Epithelial cell of esophagus (primary cell): ENCODE data around the gene CELA3A.

GRCh38 chr1:21634524-21635027 lies 34.6 kb downstream of the RAP1GAP start:
- RRBS, result 17% methylated on average over 3 of the region's 11 CpGs

GRCh38 chr1:21641826-21642405 lies 27.2 kb downstream of the RAP1GAP start:
- RRBS, result no CpG with 5 or more reads among the region's 16 CpGs

DNA sequence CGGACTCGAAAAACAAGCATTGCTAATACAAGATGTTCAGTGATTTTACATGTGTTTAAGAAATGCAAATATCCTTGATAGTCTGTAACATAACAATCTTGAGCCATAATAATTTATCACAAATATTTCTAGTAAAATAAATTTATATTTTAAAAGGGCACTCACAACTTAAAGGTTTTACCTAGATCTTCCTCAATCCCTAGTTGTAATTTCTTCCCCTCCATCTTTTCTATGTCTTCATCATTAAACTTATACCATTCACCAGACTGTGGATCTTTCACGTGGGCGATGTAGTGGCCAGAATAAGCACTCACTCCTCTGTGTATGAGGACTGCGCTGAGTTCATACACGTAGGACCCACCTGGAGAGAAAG lies 46.7 kb downstream of the USP48 start:
- RRBS, result no CpG with 5 or more reads among the region's 6 CpGs

DNA sequence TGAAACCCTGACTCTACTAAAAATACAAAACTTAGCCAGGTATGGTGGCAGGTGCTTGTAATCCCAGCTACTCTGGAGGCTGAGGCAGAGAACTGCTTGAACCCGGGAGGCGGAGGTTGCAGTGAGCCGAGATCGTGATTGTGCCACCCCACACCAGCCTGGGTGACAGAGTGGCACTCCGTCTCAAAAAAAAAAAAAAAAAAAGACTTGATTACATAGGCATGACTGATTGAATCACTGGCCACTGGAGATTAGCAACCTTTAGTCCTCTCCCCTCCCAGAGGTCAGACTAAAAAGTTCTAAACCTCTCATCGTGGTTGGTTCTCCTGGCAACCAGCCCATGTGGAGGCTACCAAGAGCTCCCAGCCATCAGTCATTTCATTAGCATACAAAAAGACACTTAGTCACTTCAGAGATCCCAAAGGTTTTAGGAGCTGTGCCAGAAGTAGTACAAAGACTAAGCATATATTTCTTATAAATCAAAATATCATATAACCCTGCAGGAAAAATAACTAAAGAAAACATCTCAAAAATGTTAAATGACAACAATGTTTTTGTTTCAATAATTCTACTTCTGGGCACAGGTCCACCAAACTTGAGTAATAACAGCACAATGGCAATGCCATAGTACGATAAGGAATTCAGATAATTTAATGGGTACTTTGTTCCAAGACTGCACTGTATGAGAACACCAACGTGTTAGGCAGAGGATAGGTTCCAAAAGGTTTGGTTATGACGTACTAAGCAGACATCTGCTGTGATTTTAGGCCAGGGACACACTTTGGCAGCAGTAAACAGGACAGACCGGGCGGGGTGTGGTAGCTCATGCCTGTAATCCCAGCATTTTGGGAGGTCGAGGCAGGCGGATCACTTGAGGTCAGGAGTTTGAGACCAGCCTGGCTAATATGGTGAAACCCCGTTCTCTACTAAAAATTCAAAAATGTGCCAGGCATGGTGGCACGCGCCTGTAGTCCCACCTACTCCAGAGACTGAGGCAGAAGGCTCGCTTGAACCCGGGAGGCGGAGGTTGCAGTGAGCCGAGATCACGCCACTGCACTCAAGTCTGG lies 18.1 kb downstream of the USP48 start:
- RRBS, result no CpG with 5 or more reads among the region's 21 CpGs

DNA sequence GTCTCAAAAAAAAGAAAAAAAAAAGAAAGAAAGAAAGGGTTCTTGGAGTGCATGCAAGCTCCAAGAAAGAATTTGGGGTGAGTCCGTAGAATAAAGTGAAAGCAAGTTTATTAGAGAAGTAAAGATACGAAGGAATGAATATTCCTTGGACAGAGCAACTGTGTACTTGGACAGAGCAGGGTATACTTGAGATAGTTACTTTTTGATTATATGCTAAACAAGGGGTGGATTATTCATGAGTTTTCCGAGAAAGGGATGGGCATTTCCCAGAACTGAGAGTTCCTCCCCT lies 8.4 kb upstream of the USP48 start:
- RRBS, result no CpG with 5 or more reads among the region's 3 CpGs

DNA sequence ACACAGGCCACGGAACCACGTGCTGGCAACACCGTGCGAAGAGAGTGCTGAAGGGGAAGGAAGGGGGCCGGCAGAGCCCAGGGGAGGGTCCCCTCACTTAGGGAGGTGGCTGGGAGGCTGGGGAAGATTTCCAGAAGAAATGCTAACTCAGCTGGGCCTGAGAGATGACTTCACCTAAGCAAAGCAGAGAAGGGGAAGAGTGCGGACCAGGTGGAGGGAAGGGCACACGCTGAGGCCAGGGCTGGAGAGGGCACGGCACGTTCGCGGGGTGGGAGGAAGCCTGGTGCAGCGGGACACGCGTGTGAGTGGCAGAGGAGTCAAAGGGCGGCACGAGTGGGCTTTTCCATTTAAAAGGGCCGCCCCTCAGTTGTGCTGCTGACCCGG lies 33.0 kb downstream of the HSPG2 start:
- RRBS, result no CpG with 5 or more reads among the region's 18 CpGs

GRCh38 chr1:21905877-21907274 lies 30.7 kb downstream of the HSPG2 start:
- RRBS, result no CpG with 5 or more reads among the region's 29 CpGs

GRCh38 chr1:21932036-21932684 lies 5.0 kb downstream of the HSPG2 start:
- RRBS, result no CpG with 5 or more reads among the region's 10 CpGs

DNA sequence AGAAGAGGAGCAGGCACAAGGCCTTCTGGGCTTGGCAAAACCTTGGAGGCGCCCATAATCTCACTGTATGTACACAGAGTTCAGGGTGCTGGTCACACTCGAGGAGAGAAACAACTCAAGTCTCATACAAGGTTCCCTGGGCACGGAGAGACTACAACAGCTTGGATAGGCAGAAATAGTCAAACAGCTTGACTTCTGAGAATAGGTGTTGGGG lies 3.1 kb upstream of the HSPG2 start:
- RRBS, result no CpG with 5 or more reads among the region's 3 CpGs

- RRBS, result no CpG with 5 or more reads among the region's 20 CpGs
These were observed 19.8 kb upstream of the HSPG2 start for GRCh38 chr1:21956684-21957581.

DNA sequence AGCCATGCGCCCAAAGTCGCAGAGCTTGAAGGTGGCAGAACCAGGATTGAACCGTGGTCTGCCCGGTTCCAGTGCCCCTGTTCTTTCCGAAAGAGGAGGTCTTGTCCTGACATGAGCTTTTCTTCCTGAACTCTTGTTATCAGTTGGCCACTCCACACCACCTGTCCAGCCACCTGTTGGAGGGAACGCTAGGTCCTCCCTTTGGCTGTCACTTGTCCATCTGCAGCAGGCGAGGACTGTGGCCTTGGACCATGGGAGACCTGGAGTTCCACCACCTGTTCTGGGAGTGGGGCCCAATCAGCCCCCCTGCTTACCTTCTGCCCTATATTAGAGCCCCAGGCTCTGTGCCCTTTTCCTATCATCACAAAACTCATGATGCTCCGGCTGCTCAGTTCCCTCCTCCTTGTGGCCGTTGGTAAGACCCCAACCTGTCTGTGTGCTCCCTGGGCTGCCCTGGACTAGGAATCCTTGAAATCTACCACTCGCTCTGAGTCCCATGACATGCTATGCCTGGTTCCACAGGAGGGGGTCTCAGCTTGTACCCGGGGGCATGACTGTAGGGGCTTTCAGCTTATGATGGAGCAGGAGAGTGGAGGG lies at the start of gene CELA3A:
CELA3A (plus strand) TSS at position 355 of the 597 bp plus-strand sequence.
- RRBS, result no CpG with 5 or more reads among the region's 11 CpGs

DNA sequence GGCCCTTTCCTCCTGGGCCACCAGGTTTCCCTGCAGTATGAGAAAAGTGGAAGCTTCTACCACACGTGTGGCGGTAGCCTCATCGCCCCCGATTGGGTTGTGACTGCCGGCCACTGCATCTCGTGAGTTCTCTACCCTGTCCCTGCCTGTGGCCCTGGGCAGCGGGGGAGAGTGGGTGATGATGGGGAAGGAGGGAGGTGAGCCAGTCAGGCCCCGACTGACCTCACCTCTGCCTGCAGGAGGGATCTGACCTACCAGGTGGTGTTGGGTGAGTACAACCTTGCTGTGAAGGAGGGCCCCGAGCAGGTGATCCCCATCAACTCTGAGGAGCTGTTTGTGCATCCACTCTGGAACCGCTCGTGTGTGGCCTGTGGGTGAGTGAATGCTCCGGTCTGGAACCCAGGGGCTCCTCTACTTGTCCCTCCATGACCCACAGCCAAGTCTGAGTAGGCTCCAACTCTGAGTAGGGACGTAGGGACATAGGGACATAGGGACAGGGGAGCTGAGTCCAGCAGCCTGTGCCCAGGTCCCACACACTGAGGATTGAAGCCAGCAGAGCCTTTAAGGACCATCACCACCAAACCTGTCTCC lies 4.1 kb downstream of the CELA3A start:
- RRBS, result no CpG with 5 or more reads among the region's 13 CpGs

- RRBS, result no CpG with 5 or more reads among the region's 4 CpGs
These were observed 17.6 kb downstream of the CELA3A start for GRCh38 chr1:22018965-22019603.

DNA sequence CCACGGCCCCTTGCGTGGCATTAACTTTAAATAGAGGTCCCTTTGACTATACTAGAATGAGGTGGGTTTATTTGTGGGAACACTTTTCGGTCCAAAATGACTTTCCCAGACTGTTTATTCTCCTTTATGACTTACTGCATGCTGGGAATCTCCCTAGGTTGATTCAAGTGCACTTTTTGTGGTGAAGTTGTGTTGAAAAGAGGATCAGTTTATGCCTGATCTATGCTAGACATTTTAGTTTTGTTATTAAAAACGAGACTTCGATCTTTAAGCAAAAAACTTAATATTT lies 1.3 kb downstream of the CDC42 start:
- RRBS, result no CpG with 5 or more reads among the region's 5 CpGs

DNA sequence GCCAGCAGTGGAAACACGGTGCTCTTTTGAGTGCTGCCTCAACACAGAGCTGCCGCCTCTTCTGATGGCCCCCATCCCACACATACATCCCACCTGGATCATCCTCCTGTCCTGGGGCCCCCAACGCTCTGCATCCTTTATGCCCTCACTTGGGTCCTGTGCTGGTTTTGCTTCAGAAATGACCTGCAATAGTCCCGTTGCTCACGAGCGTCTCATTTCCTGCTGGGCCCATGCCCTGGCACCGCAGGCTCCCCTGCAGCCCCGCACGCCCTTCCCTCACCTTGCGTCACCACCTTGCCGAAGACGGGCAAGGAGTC lies 13.6 kb downstream of the WNT4 start:
- RRBS, result no CpG with 5 or more reads among the region's 12 CpGs

DNA sequence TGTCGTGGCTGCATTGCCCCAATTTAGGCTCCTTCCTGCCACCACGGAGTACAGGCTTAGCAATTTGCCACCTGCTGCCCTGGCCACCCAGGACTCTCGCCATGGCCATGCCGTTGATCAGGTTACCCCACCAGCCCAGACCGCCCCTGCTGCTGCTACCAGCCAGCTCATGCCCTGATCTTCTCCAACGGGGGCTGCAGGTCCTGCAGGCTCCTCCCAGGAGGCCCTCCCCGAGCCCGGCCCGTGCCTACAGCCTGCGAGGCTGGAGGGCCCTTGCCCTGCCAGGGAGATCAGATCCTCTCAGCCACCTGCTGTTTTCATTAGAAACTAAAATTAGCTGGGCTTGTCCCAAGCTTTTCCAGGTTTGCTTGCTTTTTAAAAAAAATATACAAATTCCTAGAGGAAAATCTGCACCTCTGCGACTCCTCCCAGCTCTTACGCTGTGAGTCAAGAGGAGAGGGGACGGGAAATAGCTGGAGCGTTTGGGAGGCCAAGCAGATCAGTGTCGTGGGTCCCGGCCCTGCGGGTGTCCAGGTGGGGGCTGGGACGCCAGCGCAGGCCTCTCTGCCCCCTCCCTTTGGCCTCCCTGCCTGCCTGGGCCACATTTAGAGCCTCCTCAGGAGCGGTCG lies 9.2 kb downstream of the WNT4 start:
- RRBS, result 9% methylated on average over 2 of the region's 21 CpGs

- RRBS, result no CpG with 5 or more reads among the region's 9 CpGs
These were observed 119.6 kb upstream of the WNT4 start for GRCh38 chr1:22262496-22262985.

DNA sequence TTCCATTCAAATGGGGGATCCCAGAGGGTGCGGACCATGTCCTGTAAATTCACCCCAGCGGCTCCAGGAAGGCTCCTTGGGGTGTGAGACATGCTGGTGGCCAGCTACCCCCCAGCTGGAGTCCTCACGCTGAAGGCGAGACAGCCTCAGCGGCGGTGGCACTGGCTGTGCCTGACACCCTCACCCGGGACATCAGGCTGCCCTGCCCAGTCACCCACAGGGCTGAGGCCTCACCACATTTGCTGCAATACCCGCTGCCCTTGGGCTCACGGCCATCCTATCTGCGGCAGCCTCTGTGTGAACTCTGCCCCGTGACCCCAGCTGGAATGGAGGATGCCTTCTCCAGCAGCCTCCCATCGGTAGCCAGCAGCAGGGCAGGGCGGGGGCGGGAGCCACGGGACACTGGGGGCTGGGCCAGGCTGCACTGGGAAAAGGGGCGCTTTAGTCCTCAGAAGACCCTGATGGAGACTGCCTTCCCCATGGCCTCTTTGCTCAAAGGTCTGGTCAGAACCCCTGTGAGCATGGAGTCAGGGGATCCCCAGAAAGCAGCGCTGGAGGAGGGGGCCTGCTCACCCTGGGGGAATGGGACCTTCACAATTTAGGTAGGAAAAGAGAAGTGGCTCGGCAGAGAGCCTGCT lies 112.4 kb upstream of the ZBTB40 start:
- RRBS, result no CpG with 5 or more reads among the region's 18 CpGs

DNA sequence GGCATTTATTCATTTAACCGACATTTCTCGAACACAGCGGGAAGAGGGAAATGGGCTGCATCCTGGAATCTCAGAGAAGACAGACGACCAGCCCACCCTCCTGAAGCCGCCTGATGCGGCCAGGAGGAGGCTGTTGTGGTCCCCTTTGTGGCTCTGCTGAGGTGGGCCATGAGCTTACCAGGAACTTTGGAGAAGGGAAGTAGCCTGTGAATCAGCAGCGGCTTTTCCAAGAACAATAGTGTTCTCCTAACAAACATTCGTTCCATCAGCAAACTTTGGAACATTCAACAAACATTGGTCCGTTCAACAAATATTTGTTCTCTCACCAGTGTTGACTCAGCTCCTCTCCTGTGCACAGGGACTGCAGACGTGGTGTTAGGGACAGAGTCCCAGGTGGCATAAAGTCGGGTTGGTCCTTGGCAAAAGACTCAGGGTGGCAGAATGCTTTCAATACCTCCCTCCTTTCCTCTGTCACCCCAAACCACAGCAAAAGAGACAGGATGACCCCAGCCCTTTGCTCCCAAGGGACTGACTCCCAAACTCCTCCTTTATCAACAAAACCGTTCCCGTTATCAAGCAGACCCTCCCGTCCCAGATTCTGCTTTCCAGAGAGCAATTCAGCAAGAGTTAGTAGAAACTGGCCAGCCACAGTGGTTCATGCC lies 103.2 kb upstream of the ZBTB40 start:
- RRBS, result no CpG with 5 or more reads among the region's 14 CpGs

DNA sequence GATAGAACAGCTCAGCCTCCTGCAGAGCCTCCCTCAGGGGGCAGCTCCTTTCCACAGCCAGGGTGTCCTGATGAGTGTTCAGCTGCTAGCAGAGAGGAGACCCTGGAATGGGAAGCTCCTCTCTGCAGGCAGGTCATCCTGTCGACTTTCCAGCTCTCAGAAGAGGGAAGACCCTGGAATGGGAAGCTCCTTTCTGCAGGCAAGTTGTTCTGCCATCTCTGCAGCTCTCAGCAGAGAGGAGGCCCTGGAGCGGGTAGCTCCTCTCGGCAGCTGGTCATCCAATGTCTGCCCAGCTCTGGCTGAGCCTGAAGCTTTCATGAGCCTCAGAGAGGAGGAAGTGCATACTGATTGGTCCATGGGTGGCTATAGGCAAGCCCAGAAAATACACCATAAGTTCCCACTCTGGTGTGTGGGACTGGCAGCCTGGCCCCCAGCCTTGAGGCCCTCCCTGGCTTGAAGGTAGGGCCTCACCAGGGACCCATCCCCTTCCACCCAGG lies 1.7 kb upstream of the C1QA start:
- RRBS, result no CpG with 5 or more reads among the region's 3 CpGs